Skin of body (tissue), 2 donors: ENCODE data around the gene EDEM1.

DNA sequence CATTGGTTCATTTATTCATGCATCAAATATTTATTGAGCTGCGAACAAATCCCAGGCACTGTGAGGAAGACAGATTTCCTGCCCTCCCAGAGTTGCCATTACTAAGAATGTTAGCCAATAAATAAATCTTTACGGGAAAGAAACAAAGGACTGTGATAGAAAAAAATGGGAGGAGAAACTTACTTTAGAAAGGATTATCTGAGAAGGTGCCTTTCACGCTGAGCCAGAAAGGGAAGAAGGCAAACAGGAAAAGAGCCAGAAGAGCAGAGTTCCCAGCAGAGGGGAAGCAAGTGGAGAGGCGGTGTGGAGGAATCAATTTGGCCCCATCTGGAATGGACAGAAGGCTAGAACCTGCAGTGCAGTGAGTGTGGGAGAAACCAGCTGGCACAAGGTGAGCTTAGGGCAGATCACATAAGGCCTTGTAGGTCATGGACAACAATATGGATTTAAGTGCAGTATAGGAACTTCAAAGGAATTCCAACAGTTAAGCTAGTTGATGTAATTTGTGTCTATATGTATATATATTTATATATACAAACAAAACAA lies 20.8 kb downstream of the CHL1 start:
- RAMPAGE, long total RNA, result no peak

GRCh38 chr3:278294-278766 lies 81.8 kb downstream of the CHL1 start:
- RAMPAGE, long total RNA, result no peak

DNA sequence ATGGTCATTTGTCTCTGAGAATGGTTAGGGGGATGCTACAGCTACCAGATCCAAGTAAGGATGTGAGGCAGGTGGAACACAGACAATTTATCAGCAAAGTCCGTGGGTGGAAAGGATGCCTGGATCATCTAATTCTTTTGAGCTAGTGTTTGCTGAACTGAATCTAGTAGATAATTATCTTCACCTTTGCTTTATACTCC lies 369.4 kb downstream of the CHL1 start:
- RAMPAGE, long total RNA, result no peak

GRCh38 chr3:2872924-2873225 lies 237.3 kb downstream of the IL5RA start:
- RAMPAGE, long total RNA, result no peak

DNA sequence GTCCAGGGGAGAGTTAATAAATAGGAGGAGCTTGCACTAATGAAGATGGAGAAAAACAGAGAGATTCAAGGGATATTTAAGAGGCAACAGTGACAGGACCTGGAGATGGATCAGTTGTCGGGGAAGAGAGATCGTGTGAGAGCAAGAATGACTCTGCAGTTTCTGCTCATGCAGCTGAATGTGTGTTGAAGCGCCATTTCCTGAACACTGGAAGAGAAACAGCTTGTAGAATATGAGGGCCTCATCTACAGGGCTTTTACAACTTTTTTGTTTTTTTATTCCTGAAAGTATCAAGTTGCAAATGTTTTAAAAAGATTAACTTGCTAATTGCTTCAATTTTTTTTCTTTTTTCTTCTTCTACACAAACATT lies 37.4 kb downstream of the SETMAR start:
- RAMPAGE, long total RNA, result no peak

DNA sequence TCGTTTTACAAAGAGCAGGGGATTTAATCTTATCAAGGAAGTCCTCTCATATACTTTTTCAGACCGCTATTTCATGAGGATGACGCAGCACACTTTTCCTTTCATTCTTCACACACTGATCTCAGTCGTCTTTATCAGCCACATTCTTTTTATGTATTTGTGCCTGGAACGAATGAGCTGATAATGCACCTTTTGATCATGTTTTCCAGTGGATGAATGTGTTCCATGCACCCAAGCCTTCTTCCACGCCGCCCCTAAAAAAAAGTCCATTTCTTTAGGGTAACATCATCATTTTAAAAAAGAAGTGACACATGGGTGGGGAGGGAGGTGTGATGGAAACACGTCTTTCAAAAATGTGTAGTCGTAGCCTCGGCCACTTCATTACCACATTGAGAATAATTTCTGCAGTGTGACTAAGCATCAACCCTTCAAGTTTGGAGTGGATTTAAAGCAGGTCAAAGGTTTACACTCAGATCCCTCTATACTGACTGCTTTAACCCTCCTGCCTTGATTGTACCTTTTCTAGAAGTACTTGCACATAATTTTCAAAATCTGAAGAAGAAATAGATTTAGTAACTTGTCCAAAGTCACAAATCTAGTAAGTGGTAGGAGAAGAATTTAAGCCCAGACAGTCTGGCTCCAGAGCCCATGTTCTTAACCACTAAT lies 48.3 kb downstream of the SETMAR start:
- RAMPAGE, long total RNA, result no peak

- RAMPAGE, long total RNA, result no peak
Observed at GRCh38 chr3:4494303-4495374, 1.5 kb downstream of the ITPR1 start.

DNA sequence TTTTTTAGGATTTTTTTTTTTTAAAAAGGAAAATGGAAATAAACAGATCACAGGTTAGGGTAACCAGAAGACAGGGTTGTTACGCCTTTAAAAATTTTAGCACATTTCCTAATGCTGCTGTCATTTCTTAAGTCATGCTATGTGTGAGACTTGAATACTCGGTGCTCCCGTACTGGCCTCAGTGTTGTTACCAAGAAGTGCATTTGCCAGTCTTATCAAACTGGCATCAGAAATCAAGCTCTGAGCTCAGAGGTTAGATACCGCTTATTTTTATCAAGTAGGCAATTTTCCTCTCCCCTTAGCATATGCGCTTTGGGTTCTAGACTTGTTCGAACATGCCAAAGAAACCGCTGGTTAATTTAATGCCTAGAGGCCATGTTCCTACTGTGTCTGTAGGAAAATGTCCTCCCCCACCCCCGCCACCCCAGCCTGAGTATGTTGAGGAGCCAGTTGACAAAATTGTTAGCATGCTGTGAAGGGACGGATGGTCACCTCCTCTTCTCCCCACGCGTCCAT lies 88.8 kb downstream of the ITPR1 start:
- RAMPAGE, long total RNA, result no peak

DNA sequence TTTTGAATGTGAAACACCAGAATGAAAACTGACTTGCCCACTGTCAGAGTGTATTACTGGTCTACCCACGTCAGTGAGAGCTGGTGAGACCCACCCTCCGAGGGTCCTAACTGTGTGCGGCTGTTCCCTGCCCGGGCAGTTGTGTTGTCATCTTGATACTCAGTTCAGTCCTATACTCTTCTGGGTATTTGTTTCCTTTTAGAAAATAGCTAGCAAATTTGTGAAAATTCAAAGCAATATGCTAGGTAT lies 91.7 kb downstream of the ITPR1 start:
- RAMPAGE, long total RNA, result no peak

DNA sequence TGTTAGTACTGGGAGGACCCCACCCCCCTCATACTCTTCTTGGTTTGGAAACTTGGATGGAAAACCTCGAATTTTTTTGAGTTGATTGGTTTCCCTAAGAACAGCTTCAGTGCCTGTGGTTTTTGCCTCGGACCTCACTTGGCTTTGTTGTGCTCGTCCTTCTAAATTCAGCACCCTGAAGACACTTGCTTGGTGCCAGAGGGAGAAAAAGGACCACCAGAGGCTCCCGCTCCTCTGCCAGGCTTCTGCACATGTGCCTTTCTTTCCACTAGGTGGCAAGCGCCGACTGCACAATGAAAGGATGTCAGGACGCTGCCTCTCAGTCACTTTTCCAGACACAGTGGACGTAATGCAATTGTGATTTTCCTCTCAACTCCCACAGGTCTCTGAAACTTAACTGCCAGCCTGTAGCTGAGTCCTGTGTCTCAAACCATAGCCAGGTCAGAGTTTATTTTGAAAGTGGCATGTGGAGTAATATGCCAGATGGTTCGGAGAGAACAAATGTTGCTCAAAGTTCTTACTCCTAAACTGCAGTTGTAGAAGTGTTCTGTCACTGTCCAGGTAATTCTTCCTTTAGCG lies 162.8 kb downstream of the ITPR1 start:
- RAMPAGE, long total RNA, result no peak

DNA sequence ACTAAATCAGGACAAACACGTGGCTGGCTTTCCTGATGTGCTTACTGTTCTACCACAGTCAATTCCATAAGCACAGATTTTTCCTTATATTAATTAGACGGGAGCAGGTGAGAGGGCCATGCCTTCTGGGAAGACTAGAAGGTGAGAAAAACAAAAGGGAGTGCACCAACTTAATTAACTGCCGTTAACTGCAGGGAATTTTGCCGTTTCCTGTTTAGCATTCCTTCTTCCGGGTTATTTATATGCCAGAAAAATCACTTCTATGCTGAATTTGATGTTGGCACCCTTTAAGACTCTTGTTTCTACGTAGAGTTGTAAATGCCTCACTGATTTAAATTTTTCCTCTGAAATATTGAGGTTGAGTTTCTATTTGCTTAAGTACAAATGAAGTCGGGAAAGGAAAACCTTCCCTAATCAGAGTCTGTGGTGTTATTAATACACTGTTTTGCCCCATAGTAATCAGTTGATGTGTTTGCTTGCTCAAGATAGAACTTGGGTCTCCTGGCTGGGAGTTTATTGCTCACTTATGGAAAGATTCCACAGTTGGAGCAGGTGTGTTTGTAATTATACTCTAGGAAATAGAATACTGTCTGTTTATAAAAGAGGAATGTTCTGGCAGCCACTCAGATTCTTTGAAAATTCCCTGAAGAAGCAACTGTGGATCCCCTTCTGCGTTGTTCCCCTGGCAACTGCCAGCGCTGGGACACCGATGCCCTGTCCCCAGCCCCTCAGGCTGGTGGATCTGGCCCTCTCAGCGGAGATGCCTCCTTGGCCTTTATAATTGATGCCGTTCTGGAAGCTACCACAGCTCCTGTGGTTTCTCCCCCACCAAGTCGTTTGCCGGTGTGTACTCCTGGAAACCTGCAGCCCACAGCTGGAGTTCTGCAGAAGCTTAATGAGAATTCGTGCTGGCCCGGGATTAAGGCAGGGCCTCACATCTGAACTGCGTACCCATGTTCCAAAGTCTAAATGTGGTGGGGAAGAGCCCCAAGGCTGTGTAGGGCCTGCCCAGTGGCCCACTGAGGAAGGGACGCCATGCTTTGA lies 225.8 kb downstream of the ITPR1 start:
- RAMPAGE, long total RNA, result no peak

DNA sequence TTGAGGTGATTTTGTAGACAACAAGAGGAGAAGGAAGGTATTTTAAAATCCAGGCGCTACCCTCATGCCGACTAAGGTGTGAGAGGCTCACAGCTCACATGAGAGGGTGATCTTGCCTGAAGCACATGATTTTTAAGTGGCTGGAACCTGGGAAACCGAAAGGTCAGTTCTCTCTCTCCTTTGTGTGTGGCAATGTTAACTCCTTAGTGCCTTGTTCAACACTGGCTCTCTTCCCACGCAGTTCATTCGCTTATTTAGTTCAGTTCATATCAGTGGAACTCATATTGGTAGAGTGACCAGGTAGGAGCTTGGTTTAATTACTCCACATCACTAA lies 236.2 kb downstream of the ITPR1 start:
- RAMPAGE, long total RNA, result no peak

- RAMPAGE, long total RNA, result no peak
Observed at GRCh38 chr3:4752182-4753057, 226.8 kb upstream of the BHLHE40 start.

DNA sequence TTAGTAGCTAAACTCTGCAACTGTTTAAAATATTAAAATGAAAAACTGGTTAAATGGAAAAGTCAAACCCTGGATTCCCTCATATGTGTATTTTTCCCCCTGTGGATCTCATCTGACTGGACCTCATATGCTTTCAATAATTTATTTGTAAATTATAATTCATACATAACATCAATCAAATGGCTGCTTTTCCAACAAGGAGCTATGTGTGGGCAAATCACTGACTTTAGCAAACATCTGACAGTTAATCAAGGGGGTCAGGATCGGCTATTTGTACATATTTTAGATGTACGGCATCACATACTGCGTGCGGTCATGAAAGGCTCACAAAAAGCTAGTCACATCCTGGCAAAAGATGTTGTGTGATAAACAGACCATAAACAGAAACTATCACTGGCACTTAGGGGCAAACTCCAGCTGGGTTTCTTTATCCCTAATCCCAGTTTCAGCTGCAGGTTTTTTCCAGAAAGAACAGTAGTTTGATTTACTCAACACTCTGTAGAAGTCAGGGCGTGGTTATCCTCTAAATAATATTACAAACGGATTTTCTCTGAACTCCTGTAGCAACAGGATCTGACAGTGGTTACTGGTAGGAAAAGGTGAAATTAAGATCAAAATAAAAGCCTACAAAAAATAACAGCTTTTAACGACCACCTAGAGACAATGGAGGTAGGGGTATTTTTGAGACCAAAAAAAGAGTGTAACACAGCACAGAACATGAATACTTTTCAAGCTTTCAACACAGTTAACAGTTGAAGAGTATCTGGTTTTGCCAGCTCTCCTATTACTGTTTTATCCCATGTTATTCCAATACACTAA lies 112.4 kb upstream of the BHLHE40 start:
- RAMPAGE, long total RNA, result no peak

DNA sequence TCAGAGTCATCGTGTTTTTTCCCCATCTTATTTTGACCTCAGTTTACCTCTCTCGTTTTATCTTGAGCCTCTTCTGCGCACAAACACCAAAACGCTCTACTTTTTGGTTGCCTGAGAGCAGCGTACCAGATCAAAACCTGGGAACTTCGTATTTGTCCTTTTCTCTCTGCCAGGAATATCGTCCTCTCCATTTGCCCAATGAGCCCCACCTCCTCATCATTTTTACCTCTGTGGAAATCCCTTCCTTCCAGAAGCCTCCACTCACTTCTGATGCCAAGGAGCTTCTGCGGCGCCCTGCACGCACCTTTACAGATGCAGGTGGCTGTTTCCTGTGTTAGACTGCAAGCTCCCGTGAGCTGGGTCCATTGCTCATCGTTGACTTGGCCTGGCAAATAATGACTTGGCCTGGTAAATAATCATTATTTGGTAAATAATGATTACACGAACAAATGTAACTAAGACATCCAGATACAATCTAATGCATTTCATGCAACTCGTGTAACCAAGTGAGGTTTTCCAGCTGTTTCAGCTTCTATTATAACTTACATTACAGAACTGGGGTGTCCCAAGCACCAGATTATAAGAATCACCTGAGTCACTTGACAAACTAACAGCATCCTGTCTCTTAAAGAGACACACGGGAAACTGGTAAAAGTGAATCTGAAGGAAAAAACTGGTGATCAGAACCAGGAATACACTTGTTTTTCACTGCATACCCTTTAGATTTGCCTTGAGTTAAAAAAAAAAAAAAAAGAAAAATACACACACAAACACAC lies 92.1 kb upstream of the BHLHE40 start:
- RAMPAGE, long total RNA, result no peak

GRCh38 chr3:4906052-4906759 lies 73.0 kb upstream of the BHLHE40 start:
- RAMPAGE, long total RNA, result no peak

- RAMPAGE, long total RNA, result no peak
Observed at GRCh38 chr3:4984602-4985025, 5.4 kb downstream of the BHLHE40 start.

DNA sequence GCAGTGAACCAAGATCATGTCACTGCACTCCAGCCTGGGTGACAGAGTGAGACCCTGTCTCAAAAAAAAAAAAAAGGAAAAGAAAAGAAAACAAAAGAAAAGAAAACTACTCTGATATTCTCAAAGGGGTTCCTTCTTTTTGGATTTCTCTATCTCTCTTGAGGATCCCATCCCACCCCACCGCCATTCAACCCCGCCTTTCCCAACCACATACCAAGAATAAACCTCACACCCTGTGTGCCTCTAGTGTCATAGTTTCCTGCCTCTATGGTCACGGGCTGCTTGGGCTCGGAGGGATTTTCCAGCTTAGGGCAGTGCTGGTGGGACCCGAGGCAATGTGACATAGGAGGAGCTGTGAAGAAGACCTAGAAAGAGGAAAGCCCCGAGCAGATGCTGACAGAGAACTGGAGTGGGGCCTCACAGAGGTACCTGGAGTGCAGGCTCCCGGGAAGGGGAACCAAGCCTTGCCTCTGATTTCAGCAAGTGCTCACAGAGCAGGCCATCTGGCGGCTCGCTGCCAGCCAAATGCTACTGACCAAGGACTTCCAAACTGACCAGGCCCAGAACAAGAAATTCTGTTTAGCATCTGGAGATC lies 27.5 kb downstream of the BHLHE40 start:
- RAMPAGE, long total RNA, result no peak

DNA sequence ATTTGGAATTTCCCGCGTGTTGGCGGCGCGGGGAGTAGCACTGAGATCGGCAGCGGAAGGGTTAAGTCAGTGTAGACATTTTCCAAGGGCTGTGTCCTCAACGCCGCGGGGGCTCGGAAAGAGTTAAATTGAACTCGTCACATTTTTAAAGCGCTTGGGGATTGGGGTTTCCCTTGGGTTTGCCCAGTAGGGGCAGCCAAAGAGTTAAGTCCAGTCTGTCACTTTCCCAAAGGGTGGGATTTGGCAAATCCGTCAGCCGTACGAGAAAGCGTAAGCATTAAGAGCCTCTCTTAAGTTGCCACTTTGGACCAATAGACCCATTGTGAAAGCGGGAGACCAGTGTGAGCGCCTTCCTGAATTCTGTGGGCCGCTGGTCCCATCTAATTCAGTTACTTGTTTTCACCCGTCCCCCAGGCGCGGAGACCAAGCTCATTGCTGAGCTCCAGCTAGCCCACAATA lies 677 bp downstream of the ARL8B start:
- RAMPAGE, long total RNA, result no peak

- RAMPAGE, long total RNA, result no peak
Observed at GRCh38 chr3:5187042-5187985, at the start of gene EDEM1. EDEM1 (plus strand) TSS chr3:5187707.